Camera-type eye (tissue), 1 donor: Measurements from ENCODE around the gene TOMT.

DNA sequence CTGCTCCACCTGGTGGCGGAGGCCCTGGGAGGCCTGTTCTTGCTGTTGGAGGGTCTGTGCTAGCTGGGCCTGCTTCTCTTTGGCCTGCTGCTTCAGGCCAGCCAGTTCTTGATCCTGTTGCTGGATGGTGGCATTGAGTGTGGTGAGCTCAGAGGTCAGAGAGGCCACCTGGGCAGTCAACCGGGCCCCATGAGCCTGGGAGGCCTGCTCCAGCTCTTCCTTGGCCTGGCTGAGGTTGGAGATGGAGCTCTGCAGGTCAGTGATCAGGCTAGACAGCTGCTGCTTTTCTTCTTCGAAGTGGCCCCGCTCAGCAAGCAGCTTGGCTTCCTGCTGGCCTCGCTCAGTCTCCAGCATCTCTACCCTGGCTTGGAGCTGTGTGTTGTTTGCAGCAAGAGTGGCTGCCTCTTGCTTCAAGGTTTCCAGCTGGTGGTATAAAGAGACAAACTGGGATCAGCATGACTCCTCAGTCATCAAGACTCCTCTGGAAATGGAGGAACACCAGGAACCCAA lies 17.2 kb downstream of the IL18BP start:
- RAMPAGE, long total RNA = no peak

DNA sequence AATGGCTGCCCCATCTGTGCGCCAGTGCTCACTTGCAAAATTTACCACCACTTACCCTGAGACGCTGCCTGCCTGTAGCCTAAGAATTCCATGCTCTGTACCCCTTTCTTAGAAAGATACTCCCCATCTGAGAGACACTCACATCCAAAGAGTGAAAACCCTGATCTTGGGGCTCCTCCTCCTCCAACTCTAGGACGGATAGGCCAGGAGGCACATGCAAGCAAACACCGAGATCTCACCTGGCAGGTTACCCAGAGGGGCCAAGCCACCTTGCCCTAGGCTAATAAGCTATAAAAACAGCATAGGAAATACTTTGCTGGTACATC lies 40.7 kb downstream of the NUMA1 start:
- RAMPAGE, long total RNA = no peak

DNA sequence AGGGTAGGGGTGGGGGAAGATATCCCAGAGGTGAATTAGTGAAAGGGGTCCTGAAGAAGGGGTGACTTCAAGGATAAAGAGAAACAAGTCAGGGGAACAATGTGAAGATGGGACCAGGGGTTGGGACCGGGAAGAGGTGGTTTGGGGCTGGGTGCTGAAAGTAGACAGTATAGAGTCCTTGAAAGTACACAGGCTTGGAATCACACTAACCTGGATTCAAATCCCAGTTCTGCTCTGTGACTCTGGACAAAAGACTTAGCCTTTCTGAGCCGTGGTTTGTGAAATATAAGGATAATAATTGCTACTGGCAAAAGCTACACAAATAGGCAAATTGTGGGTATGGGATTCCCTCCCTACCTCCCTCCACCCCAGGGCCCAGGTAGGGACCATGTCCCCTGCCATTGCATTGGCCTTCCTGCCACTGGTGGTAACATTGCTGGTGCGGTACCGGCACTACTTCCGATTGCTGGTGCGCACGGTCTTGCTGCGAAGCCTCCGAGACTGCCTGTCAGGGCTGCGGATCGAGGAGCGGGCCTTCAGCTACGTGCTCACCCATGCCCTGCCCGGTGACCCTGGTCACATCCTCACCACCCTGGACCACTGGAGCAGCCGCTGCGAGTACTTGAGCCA lies at the start of gene TOMT:
TOMT (plus strand) TSS at position 361 of the 630 bp plus-strand sequence.
- RAMPAGE, long total RNA = no peak

- RAMPAGE, long total RNA = no peak
Observed at GRCh38 chr11:72239379-72240421, 4.3 kb downstream of the PHOX2A start.

- RAMPAGE, long total RNA = no peak
Observed at GRCh38 chr11:72471231-72471726, 36.9 kb upstream of the CLPB start.

DNA sequence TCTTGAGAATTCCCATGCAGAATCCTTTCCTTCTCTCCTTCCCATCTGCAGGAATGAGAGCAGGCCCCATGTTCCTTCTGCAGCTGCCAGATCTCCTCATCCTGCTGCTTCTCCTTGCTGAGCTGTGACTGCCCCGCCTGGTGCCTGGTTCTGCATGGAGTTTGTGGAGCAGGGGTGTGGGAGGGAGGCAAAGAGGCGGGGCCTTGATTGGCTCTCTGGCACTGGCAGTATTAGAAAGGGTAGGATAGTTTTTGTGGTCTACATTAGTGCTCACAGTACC lies 91.1 kb upstream of the CLPB start:
- RAMPAGE, long total RNA = no peak

DNA sequence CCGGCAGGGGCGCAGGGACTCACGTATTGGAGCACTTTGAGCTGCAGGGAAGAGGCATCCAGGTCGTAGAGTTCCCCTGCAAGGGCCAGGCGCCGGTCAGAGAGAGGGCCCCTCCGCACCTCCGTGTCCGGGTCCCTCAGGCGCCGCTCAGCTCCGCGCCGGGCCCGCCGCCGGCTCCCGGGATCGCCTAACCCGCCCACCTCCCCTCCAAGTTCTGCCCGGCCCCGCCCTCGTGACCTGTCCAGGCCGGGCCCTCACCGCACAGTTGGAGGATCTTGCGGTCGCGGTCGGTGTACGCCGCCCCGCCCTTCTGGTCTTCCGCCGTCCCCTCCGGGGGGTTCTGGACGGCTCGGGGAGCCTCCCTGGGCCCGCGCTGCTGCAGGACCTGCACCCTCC lies 84.1 kb downstream of the PDE2A start:
- RAMPAGE, long total RNA = no peak

DNA sequence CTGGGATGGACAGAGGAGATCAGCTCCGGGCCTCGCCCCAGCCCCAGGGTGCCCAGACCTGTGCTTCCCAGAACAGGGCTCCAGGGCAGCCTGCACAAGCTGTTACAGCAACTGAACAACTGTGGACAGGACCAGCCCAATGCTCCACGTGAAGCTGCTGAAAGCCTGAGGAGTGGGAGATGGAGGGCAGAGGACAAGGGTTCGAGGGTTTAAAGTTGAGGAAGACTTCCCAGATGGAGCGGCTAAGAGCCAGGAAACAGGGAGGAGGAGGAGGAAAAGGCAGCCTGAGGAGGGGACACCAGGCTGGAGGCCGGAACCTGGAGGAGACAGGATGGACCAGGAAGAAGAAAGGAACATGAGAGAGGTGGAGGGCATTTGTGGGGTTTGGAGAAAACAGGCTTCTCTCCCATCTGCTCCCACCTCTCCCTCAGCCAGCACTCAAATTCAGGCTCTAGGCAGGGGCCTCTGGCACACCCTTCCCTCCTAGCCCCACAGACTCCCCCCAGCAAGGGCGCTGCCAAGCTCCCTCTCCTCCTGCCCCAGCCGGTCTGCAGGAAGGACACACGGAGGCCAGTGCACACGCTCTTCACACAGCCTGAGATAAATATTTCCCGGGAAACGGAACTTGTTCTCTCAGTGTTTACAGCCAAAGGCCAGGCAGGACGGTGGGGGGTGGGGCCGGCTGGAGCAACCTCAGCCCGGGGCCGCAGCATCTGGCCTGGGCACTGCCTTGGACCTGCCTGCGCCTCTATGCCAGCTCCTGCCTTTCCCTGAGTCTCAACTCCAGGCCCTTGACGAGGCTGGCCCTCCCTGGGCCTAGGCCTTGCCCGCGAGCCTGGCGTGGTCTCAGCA lies 48.7 kb downstream of the PDE2A start:
- RAMPAGE, long total RNA = no peak

DNA sequence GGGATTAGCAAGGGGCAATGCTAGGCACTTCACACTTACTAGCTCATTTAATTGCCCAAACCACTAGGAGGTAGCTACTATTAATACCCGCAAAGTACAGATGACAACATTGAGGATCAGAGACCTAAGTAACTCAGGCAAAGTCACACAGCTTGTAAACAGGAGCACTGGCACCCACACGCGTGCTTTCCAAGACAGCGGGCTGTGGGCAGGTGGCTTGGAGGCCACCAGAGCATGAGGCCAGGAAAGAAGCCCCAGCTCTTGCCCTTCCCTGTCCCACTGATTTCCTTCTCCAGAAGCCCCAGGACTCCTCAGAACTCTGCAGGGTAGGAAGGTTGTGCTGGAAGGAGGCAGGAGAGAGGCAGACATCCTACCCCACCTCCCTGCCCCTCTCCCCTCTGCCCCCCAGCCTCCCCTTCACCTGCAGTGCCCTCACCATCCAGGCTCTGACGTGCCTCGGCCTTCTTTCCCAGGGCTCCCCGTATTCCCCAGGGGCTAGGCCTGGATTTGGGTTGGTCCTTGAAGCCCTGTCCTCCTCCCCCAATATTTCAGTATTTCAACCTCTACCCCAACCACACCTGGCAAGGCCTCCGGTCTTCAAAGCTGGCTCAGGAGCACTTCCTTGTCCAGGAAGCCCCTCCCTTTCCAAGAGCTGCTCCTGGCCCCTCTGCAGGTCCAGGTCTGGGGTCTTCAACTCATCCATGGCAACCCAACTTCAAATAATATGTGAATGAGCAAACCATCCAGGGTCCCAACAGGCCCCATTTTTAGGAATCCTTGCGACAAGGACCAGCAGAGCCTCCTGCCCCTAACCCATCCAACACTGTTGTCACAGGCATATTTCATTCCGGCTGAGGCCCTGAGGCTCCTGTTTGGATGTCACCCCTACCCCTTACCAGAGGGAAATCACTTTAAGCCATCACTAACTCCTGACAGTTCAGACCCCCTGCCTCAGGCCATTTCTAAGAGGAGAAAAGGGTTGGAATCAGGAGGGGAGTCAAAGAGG lies 8.6 kb upstream of the PDE2A start:
- RAMPAGE, long total RNA = no peak

DNA sequence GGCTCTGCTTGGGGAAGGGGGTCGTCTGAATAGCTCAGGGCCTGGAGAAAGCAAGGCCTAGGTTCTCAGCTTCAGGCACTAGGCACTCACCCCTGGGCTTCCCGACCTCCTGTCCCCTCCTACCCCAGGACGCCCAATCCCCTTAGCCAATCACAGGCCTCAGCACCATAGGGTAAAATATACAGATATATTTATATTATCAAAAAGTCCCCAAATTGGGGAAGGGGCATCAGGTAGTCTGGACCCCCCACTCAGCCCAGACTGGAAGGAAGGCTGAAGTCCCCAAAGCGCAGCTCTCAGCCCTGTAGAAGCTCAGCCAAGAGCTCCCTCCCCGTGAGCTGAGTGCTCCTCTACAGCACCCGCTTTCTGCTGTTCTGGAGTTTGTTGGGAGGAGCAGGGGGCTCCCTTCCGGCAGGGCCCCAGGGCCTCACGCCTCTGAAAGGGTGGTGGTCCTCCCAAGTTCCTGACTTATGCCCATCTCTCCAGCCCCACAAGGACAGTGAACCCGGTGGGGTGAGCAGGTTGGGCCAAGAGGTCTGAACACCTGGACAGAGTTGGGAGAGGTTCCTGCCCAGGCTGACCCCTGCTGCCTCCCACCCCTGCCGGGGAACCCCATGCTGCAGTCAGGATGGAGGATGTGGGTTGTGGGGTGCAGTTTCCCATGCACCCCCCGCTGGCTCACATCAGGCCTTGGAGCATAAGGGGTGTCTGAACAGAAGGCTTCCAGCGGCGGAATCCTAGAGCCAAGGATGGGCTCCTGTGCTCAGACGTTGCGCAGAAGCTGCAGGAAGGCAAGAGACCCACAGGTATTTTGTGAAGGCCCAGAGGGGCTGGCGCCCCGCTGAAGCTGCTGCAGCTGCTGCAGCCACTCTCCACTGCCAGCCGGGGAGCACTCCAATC lies 10.9 kb upstream of the PDE2A start:
- RAMPAGE, long total RNA = no peak

- RAMPAGE, long total RNA = no peak
Observed at GRCh38 chr11:72740114-72740474, 12.1 kb downstream of the ARAP1 start.

DNA sequence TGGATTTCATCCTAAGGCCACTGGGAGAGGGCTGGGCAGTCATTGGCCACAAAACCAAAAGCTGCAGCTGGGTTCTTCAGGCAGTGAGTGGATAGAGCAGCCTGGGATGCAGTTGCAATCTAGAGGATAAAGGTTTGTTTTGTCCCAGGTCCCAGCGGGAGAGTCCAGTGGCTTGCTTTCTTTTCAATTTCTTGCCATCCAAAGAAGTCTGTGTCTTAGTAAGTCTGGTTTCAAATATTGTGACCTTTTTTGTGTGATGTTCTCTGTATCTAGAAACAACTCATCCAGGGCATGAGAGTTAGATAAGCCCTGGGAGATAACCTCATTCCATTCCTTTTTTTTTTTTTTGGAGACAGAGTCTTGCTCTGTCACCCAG lies 20.0 kb downstream of the ATG16L2 start:
- RAMPAGE, long total RNA = no peak

DNA sequence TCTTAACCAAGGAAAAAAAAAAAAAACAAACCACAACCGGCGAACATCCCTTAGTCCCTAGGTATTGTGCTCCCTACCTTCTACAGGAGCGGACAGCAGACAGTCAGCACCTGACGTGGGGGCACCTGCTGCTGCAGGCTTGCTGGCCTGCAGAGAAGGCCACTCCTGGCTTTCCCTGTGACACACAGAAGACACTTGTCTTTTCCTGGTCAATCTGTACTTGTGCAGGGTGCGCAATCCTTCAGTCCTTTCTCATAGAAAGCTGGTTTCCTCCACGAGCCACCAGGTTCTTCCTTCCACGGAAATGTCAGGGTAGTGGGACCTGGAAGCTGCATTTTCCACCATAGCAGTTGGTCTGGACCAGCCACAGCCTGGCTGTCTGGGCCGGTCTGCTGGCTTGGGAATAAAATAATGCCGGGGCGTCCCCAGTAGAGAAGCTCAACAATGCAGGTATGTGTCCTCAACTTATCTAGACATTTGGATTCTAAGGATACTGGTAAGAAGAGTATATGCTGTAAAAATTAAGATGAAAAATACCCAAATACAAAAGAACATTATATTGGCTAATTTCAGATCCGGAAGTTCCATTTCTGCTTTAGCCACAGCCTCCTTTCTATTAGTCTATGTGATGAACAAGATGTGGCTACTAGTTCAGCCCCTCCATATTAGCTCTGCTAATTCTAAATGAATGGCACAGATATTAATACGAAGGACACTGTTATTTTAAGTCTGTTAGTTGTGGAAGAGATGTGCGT lies 23.4 kb downstream of the ATG16L2 start:
- RAMPAGE, long total RNA = no peak

DNA sequence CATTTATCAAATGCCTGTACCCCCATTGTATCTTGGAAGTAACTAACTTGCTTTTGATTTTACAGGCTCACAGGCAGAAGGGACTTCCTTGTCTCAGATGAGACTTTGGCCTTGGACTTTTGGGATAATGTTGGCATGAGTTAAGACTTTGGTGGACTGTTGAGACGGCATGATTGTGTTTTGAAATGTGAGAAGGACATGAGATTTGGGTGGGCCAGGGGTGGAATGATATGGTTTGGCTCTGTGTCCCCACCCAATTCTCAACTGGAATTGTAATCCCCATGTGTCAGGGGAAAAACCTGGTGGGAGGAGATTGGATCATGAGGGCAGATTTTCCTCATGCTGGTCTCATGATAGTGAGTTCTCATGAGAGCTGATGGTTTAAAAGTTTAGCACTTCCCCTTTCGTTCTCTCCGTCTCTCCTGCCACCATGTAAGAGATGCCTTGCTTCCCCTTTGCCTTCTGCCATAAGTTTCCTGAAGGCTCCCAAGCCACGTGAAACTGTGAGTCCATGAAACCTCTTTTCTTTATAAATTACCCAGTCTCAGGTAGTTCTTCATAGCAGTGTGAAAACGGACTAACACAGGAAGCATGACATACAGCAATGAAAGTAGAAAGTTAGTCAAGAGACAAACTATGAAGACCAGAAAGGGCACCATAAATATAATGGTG lies 113.5 kb downstream of the FCHSD2 start:
- RAMPAGE, long total RNA = no peak

DNA sequence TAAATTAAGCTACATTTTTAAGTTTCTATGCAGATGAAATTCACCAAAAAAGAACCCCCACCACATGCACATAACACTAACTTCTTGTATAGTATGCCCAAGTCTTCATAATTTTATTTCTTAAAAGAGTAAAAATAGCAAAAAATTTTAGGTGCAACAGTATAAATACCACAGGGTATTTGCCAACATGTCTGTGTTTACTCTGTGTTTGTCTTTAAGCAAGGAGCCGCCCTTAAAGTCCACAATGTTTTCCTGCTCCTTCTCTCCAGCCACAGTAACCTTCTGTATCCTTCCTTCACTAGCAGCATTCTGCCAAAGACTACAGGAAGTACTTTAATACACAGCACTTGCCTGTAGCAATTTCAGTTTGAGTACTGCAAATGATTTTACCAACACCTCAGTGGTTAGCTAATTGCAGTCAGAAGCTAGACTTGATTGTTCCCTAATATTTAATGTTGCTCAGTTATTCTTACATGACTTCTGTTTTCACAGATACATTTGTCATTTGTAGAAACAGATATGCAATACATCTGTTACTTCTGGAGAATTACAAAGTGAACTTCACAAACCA lies 69.3 kb downstream of the FCHSD2 start:
- RAMPAGE, long total RNA = no peak

DNA sequence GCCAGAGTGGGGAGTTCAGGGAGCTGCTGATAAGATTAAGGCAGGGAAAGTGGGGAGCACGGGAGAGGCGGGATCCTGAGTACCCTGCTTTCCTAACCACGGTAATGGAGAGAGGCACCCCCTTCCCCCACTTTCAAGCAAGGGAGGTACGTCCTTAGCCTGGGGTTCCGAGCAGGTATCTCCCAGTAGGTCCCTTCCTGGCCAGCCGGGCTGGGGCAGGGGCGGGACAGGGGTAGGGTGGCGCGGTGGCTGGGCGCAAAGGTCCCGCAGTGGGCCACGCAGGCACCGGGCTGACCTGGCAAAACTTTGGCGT lies 393 bp upstream of the P2RY2 start:
- RAMPAGE, long total RNA = no peak

DNA sequence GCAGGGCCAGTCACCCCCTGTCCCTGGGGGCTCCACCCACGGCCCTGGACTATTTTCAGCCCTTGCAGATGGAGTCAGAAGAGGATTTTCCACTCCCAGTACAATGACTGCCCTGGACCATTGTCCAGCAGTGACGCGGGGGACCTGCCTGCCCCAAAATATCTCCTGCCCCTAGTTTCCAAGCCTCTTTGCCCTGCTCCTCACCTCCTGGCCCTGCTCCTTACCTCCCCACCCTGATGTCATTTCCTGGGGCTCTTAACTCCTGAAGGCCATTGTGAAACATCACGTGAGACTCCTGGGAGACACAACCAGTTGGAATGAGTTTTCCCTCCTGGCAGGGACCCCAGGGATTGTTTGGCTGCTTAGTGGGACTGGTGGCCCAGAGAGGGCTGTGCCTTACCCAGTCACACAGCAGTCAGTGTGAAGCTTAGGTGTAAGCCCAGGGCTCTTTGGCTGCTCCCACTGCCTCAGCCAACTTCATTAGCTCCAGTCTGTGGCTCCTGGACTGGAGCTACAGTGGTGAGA lies 22.2 kb downstream of the P2RY2 start:
- RAMPAGE, long total RNA = no peak

GRCh38 chr11:73309132-73309532 lies 1.1 kb downstream of the ARHGEF17 start:
- RAMPAGE, long total RNA = no peak

DNA sequence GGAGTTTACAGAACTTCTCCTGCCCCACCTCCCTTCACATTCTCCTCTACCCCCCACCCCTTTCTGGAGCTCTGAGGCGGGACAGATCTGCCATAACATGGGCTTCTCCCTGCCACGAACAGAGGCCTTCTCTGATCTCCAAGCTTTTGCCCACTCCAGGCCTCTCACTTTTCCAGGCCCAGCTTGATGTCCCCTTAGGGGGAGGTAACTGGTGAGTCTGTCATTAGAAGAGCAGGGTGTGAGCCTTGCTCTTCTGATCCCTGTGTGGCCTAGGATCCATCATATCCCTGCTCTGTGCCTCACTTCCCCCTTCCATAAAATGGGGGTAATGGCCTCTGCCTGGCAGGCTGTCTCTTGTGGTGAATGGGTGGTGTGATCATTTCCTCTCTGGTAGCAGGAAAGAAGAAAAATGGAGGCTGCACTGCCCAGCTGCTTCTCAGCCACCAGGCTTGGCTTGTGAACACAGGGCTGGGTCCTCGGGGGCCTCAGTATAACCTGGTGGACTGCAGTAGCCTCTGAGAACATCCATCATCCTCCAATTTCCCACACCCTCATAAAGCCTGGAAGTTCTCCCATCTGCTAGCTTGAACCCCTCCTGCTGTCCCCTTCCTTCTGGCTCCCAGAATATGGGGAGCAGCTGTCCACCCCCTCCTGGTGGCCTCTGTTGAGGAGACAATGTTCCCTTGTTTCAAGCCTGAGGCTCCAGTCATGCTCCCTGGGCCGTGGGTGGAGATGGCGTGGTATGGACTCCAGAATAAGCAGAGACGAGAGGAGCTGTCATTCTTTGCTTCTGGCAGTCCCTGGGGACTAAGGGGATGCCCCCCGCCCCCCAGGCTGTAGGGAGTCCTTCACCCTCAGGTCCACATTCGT lies 5.7 kb downstream of the ARHGEF17 start:
- RAMPAGE, long total RNA = no peak

DNA sequence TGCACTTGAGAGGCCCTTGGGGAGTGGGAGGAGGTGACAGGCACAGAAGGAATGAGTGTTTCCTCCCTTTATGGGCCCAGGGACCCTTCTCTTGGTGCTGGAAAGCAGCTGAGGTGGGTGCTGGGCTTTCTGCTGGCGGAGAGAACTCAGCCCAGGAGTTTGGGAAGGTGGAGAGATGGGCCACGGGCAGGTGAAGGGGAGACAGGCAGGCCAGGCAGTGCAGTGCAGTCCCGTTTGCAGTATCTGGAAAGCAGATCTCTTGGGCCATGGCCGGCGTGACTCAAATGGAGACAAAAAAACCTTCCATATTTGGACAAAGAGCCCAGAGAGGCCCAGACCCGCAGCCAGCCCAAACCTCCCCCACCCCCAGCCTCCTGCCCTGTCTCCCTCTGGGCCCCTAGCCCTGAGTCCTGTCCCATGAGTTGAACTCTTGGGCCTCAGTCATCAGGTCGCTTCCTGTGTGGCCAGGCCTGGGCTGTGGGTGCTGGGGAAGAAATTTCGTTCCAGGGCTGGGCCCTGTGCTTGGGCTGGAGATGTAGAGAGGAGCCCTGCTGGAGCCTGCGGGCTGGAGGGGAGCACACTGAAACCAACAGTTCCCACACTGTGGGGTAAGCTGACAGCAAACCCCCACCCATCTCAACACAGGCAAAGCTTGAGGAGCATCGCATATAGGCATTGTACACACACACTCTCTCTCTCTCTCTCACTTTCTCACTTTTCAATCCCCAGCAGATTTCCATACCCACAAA lies 17.0 kb downstream of the ARHGEF17 start:
- RAMPAGE, long total RNA = no peak